SK-MEL-5 (cell line): ENCODE measurements around a stretch of chr2.

DNA sequence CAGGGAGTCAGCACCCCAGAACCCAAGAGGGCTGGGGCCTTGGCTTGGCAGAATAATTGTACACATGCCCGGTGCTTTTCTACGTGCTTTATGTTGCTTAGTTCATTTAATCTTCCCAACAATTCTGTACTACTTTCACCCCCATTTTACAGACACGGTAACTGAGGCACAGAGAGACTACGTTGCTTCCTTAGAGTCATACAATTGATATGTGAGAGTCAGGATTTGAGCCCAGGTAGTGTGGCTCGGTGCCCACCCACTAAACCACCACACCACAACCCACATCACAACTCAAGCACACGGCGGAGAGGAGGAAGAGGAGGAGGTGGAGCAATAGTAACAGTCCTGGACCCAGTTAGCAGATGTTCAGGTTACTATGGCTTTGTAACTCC, 167.3 kb downstream of the ZFP36L2 start:
RAMPAGE:
- cytosol, long total RNA = no peak
- long total RNA = no peak
- nucleus, long total RNA = no peak

DNA sequence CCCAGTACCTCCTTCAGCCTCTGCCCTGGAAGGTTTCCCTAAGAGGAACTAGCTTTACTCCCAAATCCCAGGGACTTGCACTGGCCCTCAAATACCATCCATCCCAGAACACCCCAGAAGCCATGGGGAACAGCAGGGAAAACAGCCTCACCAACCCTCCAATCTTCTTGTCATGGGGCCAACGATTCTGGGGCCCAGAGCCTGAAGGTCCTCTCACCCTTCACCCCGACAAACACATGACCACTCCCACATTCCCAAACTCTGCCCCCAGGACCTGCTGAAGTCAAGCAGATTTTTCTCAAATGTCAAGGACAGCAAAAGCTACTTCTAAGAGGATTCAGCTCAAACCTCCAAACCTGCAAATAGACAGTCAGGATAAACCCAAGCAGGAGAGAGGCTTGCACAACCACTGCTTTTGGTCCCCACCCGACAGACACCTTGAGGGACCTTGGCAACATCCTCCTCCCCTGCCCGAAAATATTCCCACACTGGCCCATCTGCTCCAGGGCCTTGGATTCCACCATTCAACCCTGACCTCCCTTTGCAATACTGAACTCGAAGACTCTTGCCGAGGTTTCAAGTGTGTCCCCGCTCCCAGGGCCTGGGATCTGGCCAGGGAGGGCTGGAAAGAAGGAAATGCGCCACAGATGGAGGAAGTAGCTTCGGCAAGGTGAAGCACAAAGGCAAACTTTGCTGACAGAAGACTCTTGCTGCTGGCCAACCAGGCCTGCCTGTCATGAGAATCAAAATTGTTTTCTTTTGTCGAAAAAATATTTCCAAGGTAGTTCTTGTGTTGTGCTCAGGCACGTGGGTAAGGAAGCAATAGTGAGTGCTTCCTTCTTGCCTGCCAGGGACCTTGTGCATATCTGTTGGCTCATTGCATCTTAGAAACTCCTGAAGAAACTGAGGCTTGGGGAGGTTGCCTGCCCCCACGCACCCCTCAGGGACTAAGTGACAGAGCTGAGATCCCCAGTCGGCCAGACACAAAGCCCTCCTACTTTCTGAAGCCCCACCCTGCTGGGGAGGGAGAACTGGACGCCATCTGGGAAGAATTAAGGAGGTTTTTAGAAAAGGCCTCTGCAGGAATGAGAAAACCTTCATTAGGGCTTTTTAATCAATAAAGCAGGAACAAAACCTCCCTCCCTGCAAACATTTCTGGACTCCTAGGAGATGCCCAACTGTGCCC, 143.1 kb downstream of the ZFP36L2 start:
RAMPAGE:
- cytosol, long total RNA = no peak
- long total RNA = no peak
- nucleus, long total RNA = no peak

DNA sequence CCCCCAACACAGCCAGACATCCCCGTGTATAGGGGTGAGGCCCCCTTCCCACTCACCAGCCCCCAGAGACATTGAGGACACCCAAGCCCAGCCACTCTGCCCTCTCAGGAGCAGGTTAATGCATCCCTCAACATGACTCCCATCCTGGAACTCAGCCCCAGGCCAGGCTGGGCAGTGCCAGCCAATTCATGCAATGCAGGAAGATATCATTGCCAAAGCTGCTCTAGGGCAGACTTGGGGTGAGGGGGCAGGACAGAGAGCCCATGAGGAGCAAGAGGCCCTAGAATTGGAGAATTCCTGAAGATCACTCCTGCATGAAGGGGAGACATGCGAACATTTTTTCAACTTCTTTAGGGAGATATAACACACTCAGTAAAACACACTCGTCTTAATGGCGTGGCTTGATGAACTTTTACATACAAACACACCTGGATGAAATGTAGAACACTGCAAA, 139.5 kb downstream of the ZFP36L2 start:
RAMPAGE:
- cytosol, long total RNA = no peak
- long total RNA = no peak
- nucleus, long total RNA = no peak

DNA sequence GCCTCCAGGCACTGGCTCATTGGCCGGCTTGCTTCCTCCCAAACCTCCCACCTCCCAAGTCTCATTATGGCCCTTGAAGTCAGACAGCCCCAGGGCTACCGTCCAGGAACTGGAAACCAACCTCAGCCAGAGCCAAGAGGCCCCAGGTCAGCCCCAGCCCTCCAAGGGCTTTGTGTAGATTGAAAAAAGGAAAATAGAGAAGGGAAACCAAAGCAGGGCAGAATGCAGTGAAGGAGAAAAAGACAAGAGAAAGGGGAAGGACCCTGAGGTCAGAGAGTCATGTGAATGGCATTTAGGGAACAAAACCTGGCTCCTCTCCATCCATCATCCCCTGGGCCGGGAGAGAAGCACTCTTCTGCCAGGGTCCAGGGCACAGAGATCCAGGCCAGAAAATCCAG, 119.3 kb downstream of the ZFP36L2 start:
RAMPAGE:
- cytosol, long total RNA = no peak
- long total RNA = no peak
- nucleus, long total RNA = no peak

GRCh38 chr2:43136643-43137468, 89.5 kb downstream of the ZFP36L2 start:
RAMPAGE:
- cytosol, long total RNA = no peak
- long total RNA = no peak
- nucleus, long total RNA = no peak

DNA sequence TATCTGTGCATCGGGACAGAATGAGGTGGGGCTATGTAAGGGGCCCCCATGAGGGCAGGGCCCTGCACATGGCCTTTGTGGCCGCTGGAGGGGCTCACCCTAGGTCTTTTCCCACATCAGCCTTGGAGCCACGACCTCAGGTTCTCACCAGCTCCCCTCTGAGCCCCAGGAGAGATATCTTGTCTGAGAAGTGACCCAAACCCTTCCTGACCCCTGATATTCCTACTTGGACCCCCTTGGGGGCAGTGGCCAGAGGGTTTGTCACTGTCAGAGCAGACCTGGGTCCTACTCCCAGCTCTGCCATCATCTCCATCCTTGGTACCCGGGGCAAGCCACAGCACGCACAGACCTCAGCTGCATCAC, 64.2 kb downstream of the ZFP36L2 start:
RAMPAGE:
- cytosol, long total RNA = no peak
- long total RNA = no peak
- nucleus, long total RNA = no peak

GRCh38 chr2:43193247-43193622, 33.2 kb downstream of the ZFP36L2 start:
RAMPAGE:
- cytosol, long total RNA = no peak
- long total RNA = no peak
- nucleus, long total RNA = no peak

RAMPAGE:
- cytosol, long total RNA = no peak
- long total RNA = no peak
- nucleus, long total RNA = no peak
These were observed 27.5 kb upstream of the ZFP36L2 start for GRCh38 chr2:43253895-43254348.

RAMPAGE:
- cytosol, long total RNA = no peak
- long total RNA = no peak
- nucleus, long total RNA = no peak
These were observed 43.4 kb upstream of the ZFP36L2 start for GRCh38 chr2:43269754-43270264.

DNA sequence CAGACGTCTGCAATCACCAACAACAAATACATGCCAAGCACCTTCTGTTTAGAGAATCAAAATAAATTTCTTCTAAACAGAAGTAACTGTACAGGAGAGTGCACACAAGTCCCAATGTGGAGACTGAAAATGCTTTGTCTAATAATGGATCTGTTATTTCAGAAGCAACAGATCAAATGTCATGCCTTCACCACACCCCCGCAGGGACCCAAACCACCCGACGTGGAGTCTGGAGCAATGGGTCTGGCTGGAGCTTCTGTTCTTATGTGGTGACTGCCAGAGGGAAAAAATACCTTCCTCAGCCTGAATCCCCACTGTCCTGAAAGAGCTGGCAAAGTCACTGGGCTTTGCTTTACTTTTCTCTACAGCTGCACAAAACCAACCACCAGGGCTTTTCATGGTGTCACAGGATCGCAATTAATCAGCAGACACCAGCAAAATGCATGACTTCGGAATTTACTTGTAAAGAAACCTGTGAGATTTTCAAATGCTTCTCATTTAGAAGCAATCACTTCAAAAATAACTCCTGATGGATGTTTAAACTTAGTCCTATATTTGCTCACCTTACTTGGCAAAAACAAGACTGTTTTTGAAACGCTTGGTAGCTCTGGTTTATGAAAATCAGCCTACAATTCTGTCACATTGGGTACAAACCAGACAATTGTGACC, 119.1 kb upstream of the ZFP36L2 start:
RAMPAGE:
- cytosol, long total RNA = no peak
- long total RNA = no peak
- nucleus, long total RNA = no peak

GRCh38 chr2:43402323-43402979, 176.0 kb upstream of the ZFP36L2 start:
RAMPAGE:
- cytosol, long total RNA = no peak
- long total RNA = no peak
- nucleus, long total RNA = no peak

DNA sequence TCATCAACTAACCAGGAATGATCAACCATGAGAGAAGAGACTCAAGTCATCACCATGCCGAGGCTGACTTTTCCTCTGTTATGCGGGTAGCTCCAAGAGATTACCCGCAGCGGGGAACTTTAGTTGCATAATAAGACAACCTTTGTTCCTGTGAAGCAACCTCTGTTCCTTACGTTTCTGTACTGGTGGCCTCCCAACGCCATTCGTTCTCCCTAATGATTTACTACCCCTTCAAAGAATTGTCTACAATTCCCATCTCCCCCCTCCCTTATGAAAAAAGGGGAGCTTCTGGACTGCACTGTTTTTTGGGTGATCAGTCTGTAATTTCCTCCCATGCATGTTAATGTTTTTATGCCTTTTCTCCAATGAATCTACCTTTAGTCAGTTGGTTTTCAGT, 66.1 kb upstream of the LRPPRC start:
RAMPAGE:
- cytosol, long total RNA = no peak
- long total RNA = no peak
- nucleus, long total RNA = no peak

RAMPAGE:
- cytosol, long total RNA = no peak
- long total RNA = no peak
- nucleus, long total RNA = no peak
These were observed 85.7 kb upstream of the LRPPRC start for GRCh38 chr2:44081405-44081882.

DNA sequence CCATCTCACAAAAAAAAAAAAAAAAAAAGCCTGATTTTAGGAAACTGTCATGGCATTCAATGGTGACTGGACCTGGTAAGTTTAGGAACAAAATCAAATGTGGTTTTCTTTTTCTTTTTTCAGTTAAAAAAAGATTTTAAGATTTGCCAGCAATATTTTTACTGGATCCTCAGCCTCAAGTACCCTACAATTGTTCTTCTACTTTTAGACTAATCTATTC, 55.3 kb upstream of the PPM1B start:
RAMPAGE:
- cytosol, long total RNA = no peak
- long total RNA = no peak
- nucleus, long total RNA = no peak

RAMPAGE:
- cytosol, long total RNA = no peak
- long total RNA = no peak
- nucleus, long total RNA = no peak
These were observed 46.9 kb downstream of the PPM1B start for GRCh38 chr2:44215565-44215965.

RAMPAGE:
- cytosol, long total RNA = no peak
- long total RNA = no peak
- nucleus, long total RNA = no peak
These were observed 233.2 kb upstream of the SIX3 start for GRCh38 chr2:44708272-44708813.

DNA sequence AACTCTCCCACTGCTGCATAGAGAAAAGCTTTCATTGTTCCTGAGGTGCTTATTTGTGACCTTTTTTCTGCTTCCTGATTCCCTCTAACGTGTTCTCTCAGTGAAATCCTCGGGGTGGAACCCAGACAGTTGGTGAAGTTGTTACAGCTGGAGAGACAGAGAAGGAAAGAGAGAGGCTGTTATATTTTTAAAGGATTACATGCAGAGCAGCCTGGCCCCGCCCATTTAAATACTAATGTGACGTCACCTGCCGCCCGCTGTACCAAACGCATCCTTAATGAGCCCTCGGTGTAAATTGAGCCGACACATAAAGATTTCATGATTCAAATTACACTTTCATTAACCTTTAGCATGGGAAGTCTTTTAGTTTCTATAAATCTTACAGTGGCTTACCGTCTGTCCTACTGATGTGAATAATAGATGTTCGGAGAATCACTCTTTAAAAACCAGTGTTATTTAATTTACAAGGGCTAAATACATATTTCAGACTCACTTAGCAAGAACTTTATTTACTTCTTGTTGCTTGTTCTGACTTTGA, 164.0 kb upstream of the SIX3 start:
RAMPAGE:
- cytosol, long total RNA = no peak
- long total RNA = no peak
- nucleus, long total RNA = no peak

DNA sequence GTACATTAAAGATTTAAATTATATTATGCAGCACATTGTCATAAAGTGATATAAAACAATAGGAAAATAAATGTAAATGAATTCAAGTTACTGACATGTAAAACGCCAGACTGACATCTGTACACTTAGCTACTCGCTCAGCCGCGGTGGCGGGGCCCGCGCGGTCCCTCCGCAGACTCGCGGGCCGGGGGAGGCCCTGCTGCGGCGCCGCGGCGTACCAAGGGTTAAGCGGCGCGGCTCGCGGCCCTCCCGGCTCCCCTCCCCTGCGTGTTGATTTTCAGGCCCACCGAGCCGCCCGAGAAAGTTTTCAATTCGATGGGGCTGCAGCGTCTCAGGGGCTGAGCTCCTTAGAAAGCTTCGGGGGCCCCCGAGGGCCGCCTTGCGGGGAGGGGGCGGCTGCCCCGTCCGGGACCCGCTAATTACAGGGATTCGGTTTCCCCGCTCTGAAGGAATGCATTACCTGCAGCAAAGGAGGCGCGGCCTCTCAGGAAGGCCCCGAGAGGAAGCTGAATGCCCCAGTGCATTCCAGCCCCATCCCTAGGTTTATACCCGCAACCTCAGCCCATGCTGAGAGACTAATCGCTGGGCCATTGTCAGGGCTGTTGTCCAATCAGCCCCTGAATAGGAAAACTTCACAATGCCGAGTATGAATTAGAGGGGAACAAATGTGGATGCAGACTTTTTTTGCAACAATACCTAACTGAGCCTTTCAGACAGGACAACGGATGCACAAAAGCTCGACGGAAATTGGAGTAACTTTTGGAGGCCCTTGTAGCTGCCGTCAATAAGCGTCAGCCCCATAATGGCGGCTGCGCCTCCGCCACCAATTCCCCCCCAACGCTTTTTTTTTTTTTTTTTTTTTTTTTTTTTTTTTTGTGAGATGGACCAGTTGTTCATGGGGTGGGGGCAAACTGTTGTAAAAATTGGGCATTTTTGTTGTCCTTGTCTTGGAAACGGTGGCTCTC, 138.8 kb upstream of the SIX3 start:
RAMPAGE:
- cytosol, long total RNA = no peak
- long total RNA = no peak
- nucleus, long total RNA = no peak

DNA sequence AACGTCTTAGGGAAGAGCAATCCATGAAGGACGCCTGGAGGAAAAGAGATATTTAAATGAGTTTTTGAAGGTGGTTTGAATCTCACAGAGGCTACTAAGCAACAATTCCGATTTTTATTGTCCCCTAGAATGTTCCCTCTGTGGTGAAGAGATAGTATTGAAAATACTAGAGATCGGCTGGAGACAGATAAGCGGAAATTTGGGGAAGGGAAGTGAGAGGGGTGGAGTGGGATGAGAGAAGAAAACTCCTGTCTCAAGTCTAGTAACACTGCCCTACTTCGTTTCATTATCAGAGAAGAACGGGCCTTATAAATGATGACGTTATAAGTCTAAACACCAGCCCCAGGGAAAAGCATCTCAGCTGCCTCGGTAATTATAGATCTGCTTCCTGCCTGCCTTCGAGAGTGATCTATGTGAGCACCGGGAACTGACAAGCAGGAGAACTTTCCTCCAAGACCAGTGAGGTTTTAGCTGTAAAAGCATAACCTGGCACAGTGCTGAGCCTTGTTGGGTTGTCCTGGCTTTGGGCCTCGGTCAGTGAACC, 227.8 kb upstream of the SIX2 start:
RAMPAGE:
- cytosol, long total RNA = no peak
- long total RNA = no peak
- nucleus, long total RNA = no peak

GRCh38 chr2:45332556-45333189, 278.4 kb downstream of the SRBD1 start:
RAMPAGE:
- cytosol, long total RNA = no peak
- long total RNA = no peak
- nucleus, long total RNA = no peak